Daoy (cell line): ENCODE measurements around a stretch of chr4.

- RAMPAGE, long total RNA: no peak
These were observed 883 bp downstream of the MCUB start for GRCh38 chr4:109560720-109561538.

- RAMPAGE, long total RNA: no peak
These were observed 25.8 kb downstream of the LRIT3 start for GRCh38 chr4:109873801-109874100.

- RAMPAGE, long total RNA: no peak
These were observed 26.4 kb downstream of the LRIT3 start for GRCh38 chr4:109874168-109874789.

GRCh38 chr4:109914370-109915103 is 1.9 kb downstream of the EGF start:
- RAMPAGE, long total RNA: no peak

GRCh38 chr4:110165230-110165856 is 33.1 kb downstream of the ELOVL6 start:
- RAMPAGE, long total RNA: no peak

DNA sequence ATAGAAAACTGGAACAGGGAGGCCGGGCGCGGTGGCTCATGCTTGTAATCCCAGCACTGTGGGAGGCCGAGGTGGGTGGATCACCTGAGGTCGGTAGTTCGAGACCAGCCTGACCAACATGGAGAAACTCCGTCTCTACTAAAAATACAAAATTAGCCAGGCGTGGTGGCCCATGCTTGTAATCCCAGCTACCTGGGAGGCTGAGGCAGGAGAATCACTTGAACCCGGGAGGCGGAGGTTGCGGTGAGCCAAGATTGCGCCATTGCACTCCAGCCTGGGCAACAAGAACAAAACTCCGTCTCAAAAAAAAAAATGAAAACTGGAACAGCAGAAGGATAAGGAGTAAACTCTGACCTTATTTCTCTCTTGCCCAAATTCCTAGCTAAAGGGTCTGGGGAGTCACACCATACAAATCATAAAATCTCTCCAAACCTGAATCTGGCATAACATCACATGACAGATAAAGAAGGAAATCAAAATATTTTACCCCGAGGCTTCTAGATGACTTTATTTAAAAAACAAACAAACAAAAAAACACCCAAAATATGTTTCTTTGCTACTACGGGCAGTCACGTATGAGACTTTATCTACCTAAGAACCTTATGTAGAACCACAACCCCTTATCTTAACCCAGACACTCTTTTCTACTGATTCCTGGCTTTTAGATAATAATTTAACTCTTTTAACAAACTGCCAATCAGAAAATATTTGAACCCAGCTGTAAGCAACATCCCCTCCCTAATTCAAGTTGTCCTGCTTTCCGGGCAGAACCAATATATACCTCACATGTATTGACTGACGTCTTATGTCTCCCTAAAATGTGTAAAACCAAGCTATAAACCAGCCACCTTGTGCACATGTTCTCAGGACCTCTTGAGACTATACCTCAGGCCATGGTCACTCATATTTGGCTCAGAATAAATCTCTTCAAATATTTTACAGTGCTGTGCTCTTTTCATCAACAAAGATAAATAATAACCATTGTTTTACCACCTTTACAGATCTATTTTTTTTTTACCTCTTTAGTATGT is 15.5 kb downstream of the ELOVL6 start:
- RAMPAGE, long total RNA: no peak

GRCh38 chr4:110620639-110621064 is 2.2 kb downstream of the PITX2 start:
- RAMPAGE, long total RNA: no peak

GRCh38 chr4:110632791-110633234 is 9.9 kb upstream of the PITX2 start:
- RAMPAGE, long total RNA: no peak

GRCh38 chr4:110876206-110876548 is 253.3 kb upstream of the PITX2 start:
- RAMPAGE, long total RNA: no peak

GRCh38 chr4:112173917-112174677 is 28.8 kb downstream of the FAM241A start:
- RAMPAGE, long total RNA: no peak

DNA sequence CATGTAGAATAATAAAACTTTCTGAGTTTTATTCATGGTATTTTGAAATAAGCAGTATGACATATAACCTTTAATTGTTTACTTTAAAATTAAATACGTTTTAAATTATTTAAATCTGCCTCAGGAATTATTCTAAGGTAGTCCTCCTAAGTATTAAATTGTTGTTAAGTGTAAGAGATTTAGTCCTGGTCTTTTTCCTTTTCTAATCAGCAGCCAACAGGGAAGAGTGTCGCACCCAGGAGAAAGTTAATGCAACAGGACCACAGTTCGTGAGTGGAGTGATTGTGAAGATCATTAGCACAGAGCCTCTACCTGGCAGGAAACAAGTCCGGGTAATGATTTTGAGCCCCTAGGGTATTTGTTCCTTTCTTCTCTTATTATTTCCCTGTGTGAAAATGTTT is 13.3 kb downstream of the LARP7 start:
- RAMPAGE, long total RNA: no peak

- RAMPAGE, long total RNA: no peak
These were observed 181.6 kb downstream of the LARP7 start for GRCh38 chr4:112818501-112819051.

DNA sequence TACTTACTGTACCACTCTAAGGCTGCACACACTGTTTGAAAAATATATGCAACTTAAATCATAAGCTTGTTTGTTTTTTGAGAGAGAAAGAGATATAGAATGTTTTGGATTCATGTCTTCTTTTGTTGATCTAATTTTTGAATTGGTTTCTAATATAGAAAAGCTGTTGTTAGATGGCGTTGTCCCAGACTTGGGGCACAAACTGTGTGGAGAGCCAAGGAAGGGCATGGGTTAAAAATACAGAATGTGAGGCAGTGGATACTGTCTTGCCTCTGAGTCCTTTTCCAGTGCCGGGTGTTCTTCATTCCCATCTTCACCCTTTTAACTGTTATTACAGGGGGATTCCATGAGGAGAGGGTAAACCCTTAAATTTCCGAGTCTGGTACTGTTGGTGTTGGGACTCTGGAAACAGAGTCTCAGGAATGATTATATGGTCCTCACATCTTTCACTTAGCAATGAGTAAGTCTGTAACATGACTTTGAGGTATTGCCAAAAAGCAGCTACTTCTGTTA is 17.3 kb upstream of the ANK2 start:
- RAMPAGE, long total RNA: no peak

DNA sequence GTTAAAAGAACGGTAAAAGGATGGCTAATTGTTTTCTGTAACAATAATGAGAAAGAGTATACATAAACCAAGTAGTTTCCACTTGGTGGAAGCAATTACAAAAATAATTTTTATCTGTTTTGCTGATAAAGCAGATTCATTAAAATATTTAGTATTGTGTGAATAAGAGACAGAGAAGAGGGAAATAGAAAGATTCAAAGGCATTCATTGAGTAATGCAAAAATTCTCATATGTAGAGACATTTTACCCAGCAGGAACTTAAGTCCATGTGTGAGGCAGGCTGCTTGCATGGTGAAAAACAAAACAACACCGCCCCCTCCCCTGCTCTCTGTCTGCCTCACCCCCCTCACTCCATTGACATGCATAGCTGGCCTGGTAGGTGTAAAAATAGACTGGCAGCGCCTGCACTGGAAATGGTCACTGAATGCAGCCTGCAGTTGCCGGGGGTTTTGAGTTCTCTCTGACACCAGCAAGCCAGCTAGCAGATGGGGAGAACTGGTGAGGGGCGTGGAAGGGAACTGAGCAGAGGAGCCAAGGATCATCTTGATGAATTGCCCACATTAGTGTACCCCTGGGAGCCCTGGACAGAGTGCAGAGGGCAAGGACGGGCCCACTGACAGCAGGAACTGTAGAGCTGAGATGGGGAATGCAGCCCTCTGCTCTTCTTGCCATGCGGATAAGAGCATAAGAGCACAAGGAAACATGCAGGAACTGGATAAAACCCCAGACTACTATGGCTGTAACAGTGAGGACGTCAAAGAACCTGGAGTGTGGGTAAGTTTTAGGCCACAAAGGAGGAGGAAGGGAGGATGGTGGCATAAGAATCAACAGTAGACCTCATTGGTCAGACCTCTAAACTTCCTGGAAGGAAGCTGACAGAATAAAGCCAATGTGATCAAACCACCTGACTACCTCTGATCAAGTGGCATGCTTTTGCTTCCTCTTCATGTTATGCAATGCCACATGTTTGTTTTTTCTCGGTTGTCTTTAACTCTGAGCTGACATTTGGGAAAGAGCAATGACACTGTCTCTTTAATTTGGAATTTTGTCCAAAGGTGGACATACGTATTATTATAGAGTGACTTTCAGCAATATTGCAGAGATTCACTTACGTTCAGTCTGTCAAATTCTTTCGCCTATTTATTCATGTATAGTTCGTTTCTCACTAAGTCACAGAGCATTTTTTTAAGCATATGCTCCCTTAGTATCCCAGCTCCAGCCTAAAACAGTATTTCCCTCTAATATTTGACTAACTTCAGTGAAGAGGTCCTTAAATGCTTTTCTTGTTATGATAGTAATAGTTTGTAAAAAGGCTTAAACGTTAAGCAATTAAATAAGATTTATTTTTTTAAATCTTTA is 96.3 kb downstream of the ANK2 start:
- RAMPAGE, long total RNA: no peak

DNA sequence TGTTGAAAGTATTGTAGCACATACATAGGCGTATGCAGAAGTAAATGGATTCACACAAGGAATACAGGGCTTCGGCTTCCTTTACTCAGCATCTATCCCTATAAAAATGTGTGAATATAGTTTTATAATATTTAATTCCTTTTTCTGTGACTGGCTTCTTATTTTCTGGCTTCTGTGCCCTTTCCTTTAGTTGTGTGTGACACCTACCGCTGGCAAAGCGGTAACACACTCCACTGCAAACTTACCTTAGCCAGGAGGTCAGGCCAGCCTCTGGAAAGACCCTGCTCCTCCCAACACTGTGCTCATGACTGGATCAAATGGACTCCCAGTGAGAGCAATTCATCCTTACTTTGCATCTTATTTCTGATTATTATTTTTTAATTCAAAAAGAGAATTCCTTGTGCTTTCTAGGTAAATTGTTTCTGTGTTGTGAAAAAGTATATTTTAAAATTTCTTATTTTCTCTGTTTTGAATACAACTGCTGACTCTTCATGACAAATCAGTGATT is 244.3 kb downstream of the ANK2 start:
- RAMPAGE, long total RNA: no peak

- RAMPAGE, long total RNA: no peak
These were observed 246.2 kb downstream of the ANK2 start for GRCh38 chr4:113295625-113296038.

DNA sequence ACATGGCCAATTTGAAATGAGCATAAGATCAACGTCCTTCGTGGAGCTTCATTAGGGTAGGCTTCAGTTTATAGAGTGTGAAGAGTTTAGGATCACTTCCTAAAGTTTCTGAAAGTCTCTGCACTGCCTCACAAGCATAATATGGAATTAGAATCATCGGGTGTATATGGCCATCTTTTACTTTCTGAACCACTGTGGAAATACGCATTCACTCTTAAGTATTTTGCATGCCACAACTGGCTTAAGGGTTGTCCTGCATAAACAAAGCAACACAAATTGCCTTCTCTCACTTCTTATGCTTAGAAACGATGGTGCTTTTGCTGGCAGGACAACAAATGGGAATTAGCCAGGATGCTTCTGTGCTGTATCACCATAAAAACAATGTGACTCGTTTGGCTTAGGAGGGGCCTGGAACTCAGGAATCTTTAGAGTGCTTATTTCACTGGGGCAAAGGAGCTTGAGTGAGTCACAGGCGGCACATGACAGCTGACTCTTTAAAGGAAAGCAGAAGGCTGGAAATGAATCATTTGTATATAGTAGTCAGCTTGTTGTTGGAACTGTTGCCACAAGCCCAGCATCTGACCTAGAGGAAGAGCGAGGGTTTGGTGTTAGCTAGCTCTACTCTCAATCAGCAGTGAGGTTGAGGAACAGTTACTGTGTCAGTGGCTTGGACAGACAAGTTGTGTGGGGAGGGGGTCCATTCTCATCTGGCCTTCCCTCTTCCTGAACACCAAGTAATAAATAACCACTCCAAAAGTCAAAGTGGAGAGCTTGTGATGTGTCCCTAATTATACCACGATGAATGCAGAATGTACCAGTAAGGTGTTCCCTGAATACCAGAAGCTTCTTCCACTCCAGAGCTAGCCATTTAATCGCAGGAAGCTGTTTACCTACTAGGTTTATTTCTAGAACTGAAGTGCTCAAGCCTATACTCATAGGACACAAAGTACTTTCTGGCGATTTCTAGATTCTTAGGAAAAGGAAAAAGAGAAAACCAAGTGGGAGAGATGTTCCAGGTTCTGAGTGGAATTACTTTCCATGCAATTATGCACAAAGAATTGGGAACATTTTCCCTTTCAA is 293.2 kb downstream of the CAMK2D start:
- RAMPAGE, long total RNA: no peak

DNA sequence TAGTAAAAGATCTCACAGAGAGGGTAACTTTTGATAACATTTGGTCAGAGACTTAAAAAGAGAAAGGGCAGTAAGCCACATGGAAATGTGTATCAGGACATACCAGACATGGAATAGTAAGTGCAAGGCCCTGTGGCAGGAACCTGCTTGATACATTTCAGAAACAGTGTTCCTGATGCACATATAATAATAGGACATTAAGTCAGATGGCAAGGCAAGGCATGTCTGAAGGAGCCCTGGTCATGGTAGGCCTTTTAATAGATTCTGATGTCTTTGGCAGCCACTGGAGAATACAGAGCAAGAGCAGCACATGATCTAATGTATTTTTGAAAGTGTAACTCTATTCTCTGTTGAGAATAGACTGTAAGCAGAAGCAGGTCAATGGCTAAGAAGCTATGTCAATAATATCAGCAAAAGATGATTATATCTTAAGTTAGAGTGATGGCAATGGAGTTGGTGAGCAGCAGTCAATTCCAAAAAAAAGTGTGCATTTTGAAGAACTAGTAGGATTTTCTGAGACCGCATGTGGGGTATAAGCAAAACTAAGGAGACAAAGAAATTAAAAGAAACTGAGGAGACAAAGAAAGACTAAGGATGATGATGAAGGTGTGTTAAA is 279.6 kb downstream of the CAMK2D start:
- RAMPAGE, long total RNA: no peak

DNA sequence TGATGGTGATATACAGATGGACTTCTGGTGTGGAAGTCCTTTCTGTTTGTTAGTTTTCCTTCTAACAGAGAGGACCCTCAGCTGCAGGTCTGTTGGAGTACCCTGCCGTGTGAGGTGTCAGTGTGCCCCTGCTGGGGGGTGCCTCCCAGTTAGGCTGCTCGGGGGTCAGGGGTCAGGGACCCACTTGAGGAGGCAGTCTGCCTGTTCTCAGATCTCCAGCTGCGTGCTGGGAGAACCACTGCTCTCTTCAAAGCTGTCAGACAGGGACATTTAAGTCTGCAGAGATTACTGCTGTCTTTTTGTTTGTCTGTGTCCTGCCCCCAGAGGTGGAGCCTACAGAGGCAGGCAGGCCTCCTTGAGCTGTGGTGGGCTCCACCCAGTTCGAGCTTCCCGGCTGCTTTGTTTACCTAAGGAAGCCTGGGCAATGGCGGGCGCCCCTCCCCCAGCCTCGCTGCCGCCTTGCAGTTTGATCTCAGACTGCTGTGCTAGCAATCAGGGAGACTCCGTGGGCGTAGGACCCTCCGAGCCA is 267.2 kb downstream of the CAMK2D start:
- RAMPAGE, long total RNA: no peak

GRCh38 chr4:113729336-113729874 is 32.1 kb downstream of the CAMK2D start:
- RAMPAGE, long total RNA: no peak